Measurements from ENCODE around the genes LECT2, SMAD5 and PKD2L2.

DNA sequence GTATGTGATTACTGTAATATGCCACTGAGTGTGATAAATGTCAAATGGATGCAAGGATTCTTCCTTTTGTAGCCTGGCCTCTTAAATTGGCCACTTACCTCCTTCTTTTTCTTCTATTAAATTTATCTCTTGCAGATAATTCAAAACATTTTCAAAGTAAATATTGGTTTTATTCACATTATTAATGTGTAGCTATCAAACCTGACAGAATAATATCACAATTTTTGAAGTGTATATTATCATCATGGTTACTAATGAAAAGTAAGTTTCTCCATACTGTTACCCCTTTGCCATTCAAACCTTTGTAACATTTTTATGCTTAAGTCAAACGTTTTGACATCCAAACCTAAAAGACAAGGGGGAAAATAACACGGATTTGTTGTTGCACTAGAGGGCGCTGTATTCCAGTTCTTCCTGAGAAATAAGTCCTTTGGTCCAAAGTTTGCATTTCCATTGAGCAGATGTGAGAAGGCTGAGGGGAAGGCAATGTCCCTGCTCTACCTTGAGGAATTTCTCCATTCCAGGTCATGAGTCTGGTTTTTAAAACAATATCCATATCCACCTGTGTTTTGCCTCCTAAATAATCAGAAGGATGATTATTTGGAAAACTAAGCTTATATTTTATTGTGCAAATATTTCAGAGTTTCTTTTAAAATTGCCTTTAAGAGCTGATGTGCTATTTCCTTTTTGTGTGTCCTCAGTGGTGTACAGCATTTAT, 9.9 kb downstream of the LECT2 start:
- PRO-cap: no peak
- RAMPAGE, long total RNA: no peak

GRCh38 chr5:135954723-135955443, at the start of gene LECT2:
Gene LECT2, minus strand, starts transcription at chr5:135954983.
- PRO-cap: no peak
- RAMPAGE, long total RNA: no peak

DNA sequence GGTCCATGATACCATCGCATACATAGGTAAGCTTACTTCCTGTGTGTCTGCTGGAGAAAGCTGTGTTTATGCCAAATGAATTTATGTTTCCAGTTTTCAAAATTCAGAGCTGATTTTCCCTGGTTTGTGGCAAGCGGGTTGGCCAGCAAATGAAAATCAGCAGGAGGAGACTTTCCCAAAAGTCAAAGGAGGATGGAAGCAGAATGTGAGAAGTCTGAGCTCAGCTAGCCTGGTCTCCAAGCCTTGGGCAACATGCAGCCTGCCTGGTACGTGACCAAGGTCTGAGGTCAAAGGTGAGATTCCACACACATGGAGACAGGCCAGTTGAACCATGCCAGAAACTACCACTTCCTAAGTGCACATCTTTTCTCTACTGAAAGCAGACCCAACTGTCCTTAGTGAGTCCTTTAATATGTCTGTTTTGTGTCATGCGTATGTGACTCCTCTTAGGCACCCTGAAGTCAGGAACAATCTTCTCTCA, 10.0 kb upstream of the TGFBI start:
- PRO-cap: no peak
- RAMPAGE, long total RNA: no peak

GRCh38 chr5:136080433-136080981, 51.7 kb downstream of the TGFBI start:
- PRO-cap: bidirectional peak, plus-strand start at chr5:136080720, minus-strand start at chr5:136080621
- RAMPAGE, long total RNA: no peak

GRCh38 chr5:136132521-136132975, at the start of gene SMAD5:
Gene SMAD5, plus strand, starts transcription at chr5:136132845.
- PRO-cap: bidirectional peak, plus-strand start at chr5:136132927, minus-strand start at chr5:136132748
- RAMPAGE, long total RNA: start-site peak on the plus strand at chr5:136132855-136132930, 678 and 486 reads in 2 replicates

DNA sequence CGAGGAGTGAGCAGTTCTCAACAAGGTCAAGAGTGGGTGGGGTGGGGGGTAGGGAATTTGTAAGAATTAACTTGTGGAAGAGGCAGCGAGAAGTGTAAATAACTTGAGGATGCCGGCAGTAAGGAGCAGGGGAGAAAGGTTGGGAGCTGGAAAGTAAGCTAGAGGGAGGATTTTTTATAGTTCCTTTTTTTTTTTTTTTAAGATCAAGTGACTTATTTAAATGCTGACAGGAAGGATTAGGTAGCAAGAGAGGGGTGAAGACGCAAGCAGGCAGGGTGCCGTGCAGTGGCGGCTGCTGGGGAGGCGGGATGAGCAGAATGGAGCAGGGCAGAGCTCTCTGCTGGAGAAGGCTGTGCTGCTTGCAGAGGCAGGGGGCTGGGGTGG, 35.3 kb upstream of the SMIM32 start:
- PRO-cap: no peak
- RAMPAGE, long total RNA: no peak

GRCh38 chr5:136977999-136978908, 520.9 kb downstream of the SPOCK1 start:
- PRO-cap: no peak
- RAMPAGE, long total RNA: no peak

GRCh38 chr5:137301402-137301793, 197.7 kb downstream of the SPOCK1 start:
- PRO-cap: no peak
- RAMPAGE, long total RNA: no peak

DNA sequence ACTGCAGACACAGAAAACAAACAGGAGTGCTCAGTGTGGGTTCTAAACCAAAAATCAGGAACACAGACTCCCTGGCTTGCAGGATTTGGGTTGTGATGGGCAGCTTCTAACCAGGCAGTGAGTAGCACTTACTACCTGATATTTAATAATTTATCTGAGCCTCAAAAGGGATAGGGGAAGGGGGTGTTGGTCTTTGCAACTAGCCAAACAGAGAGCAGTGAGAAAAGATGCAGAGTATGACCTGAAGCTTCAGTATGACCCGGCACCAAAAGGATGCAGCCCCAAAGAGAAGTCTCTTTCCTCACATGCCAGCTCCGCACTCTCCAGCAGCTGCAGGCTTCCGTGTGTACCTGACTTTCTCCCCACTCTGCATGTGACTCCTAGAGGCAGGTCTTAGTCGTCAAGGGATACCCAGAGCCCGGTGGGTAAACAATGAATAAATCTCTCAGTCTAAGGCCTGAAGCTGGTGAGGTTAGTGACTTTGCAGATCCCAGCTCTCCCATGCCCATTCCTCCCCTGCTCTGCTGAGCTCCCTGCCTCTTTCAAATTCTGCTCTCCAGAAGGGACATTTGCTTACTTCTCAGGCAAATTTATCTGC, 105.4 kb upstream of the SPOCK1 start:
- PRO-cap: no peak
- RAMPAGE, long total RNA: no peak

DNA sequence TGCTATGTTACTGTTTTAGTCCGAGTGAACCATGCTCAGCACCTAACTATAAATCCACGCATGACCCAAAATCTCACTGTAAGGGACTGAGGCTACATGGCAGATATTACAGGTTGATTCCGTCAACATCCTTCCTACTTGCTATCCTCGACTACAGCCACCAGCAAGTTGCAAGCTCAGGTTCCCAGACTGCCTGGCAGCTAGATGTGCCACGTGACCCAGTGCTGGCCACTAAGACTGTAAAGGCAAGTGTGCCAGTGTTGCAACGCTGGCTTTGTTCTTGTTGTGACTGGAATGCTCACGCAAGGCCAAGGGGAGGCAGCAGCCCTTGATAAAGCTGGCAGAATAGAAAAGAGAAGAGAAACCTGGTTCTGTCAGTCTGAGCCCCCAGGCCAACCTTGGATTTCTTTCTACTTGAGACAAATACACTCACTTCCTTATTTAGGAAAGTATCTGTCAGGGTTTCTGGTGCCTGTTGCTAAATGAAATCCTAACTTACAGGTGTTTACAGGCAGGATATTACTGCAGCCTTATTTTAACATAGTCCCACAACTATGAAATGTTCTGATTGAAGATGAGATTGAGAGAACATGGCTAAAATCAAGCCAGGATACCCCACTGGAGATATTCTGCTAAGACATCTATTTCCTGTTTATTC, 113.0 kb downstream of the KLHL3 start:
- PRO-cap: no peak
- RAMPAGE, long total RNA: no peak

- PRO-cap: no peak
- RAMPAGE, long total RNA: no peak
These were observed 69.7 kb downstream of the KLHL3 start for GRCh38 chr5:137666128-137666597.

DNA sequence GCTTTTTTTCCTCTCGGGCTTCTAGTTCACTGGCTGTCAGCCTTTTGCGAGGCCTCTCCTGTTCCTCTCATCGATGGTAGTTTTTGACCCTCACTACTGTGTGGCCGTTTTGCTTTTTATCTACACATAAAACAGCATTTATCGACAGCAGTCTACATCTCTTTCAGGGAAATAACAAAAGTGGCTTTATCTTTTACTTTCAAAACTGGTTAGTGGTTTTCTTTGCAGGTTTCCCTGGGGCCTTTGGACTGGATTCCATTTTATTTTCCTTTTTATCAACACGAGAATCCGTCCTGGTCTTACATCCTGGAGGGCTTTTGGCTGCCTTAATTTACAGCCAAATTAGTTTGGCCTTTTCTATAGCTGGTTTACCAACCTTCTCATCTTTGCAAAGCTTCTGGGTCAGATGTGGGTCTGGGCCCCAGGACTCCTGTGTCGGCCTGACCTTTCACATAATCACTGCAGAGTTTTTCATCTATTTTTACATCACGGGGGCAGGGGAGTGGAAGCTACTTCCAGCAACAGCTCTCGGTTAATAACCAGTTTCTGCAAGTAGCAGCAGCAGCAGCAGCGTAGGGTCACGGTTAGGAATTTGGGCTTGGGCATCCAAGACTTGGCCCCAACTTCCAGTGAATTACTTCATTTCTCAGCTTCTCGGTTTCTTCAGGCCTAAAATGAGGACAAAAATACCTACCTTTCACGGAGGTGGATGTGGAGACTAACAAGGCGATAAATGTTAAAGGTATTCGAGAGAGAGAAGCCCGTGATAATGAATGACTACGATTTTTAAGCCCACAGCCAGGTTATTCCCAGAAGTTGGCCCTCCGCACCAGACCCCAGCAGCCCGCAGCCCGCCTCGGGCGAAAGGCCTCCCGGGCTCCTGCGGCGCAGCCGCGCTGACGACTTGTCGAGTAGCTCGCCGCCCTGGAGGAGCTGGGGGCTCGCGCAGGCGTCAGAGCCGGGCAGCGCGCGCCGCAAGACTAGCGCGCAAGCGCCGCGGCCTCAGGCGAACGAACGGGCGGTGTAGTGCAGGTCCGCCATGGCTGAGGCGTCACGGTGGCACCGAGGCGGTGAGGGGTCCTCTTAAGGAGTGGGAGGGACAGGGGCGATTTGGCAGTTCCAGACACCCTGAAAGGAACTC, at the start of gene PKD2L2:
Gene PKD2L2, plus strand, starts transcription at position 1,005 of the 1,141 bp plus-strand sequence.
- PRO-cap: bidirectional peak, plus-strand start at position 1,009 of the sequence, minus-strand start at position 871 of the sequence
- RAMPAGE, long total RNA: no peak

GRCh38 chr5:138000002-138000568, 32.8 kb downstream of the FAM13B start:
- PRO-cap: no peak
- RAMPAGE, long total RNA: no peak

DNA sequence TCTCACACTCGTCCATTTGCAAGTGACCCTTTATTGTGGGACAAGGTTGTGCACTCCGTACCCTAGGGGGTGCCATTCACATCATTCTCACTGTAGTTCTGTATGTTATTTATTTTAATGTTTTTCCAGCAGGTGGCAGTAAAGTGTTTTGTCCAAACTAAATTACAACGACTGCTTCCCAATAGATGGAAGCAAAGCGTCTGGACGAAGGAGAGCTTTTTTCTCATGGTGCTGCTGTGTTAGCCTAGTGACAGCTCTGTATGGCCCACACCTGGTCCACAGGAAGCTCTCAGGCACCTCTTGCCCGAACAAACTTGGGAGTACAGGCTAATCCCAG, 3.2 kb upstream of the FAM13B start:
- PRO-cap: unidirectional peak, plus-strand start at position 194 of the sequence
- RAMPAGE, long total RNA: no peak

GRCh38 chr5:138222767-138223356, 9.7 kb upstream of the CDC23 start:
- PRO-cap: no peak
- RAMPAGE, long total RNA: no peak

GRCh38 chr5:138468203-138468692, 3.0 kb downstream of the EGR1 start:
- PRO-cap: no peak
- RAMPAGE, long total RNA: no peak

GRCh38 chr5:138471999-138472432, 6.7 kb downstream of the EGR1 start:
- PRO-cap: no peak
- RAMPAGE, long total RNA: no peak

DNA sequence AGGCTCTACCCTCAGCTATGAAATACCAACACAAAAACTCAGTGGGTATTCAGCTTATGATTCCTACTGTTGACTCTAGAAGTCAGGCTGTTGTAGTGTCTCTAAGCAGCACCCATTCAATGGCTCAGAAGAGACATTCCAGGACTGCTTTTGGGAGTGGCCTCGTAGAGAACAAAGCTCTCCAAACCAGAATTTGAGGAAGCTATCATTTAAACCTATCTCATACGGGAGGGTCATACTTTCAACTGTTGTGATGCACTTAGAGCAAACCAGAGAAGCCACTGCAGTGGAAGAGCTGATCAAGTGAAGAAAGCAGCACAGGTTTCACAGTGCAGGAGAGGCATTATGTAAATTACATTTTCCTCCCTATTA, 34.0 kb downstream of the ETF1 start:
- PRO-cap: no peak
- RAMPAGE, long total RNA: no peak

- PRO-cap: no peak
- RAMPAGE, long total RNA: no peak
These were observed 13.7 kb upstream of the ETF1 start for GRCh38 chr5:138556638-138557140.

DNA sequence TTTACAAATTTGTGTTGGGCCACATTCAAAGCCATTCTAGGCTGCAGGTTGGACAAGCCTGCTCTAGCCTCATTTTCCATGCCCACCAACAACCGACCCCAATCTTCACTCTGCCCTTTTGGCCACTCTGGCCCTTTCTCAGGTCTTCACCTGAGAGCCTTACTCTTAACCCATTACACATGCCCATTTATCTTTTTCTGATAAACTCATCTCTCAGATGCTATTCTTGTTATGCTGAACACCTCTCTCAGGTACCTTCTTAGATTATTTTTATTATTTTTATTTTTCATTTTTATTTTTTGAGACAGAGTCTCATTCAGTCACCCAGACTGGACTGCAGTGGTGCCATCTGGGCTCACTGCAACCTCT, 11.4 kb downstream of the HSPA9 start:
- PRO-cap: no peak
- RAMPAGE, long total RNA: no peak

All from urinary bladder (tissue), 3 donors.